Vagina (tissue), 1 donor: ENCODE results near the gene ALKBH2.

- PRO-cap: bidirectional peak, plus-strand start at chr12:108724584, minus-strand start at chr12:108724435
- RAMPAGE, long total RNA: no peak
Observed at GRCh38 chr12:108724346-108724724, 7.0 kb downstream of the CORO1C start.

- PRO-cap: no peak
- RAMPAGE, long total RNA: no peak
Observed at GRCh38 chr12:108729635-108730332, 1.5 kb downstream of the CORO1C start.

- PRO-cap: bidirectional peak, plus-strand start at chr12:108730540, minus-strand start at chr12:108730438; bidirectional peak, plus-strand start at chr12:108730636, minus-strand start at chr12:108730704; bidirectional peak, plus-strand start at chr12:108730810, minus-strand start at chr12:108730820; bidirectional peak, plus-strand start at chr12:108730979, minus-strand start at chr12:108730914
- RAMPAGE, long total RNA: no peak
Observed at GRCh38 chr12:108730333-108731065, 819 bp downstream of the CORO1C start.

- PRO-cap: bidirectional peak, plus-strand start at chr12:108838645, minus-strand start at chr12:108838376
- RAMPAGE, long total RNA: no peak
Observed at GRCh38 chr12:108838027-108838836, 19.2 kb downstream of the SSH1 start.

DNA sequence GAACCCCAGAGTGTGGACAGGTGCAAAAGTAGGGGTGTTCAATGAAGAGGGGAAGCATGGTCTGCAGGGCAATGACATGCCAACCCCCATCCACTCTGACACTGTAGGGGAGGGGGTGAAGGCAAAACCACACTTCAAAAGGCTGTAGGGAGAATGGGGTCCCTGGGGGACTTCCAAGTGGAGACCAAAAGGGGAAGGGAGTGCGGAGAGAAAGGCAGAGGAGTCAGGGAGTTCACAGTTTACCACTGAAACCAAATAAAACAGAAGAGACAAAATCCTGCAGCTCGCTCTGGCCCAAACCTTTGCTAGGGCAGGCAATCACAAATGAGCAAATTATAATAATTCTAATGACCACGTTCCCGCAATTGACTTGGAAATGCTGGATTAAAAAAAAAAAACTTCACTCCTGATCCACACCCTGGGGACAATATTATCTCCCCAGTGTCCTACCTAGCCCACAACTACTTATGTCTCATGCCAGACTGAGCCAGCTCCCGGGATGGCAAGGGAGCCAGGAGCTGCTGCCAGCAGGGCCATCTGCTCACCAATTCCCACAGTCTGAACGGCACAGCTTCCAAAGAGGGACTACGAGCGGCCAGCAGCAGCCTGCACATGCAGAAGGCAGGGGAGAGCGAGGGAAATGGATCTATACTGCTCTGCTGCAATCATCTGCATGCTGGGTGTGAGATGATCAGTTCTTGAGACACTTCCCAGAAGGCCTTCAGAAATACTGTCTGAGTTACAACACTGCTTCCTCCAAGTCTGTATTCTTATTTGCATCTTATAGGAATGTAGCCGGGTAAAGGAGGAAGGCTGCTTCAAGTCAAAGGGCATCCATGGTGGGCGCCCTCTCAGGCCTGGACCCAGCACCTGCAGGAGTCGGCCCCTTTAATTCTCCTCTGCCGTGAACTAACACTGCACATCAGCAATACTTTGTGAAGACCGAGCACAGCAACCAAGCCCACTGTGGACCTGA lies 11.2 kb downstream of the SSH1 start:
- PRO-cap: no peak
- RAMPAGE, long total RNA: start-site peak on the minus strand centred at position 841 of the sequence, 127 bp wide, 7 reads

DNA sequence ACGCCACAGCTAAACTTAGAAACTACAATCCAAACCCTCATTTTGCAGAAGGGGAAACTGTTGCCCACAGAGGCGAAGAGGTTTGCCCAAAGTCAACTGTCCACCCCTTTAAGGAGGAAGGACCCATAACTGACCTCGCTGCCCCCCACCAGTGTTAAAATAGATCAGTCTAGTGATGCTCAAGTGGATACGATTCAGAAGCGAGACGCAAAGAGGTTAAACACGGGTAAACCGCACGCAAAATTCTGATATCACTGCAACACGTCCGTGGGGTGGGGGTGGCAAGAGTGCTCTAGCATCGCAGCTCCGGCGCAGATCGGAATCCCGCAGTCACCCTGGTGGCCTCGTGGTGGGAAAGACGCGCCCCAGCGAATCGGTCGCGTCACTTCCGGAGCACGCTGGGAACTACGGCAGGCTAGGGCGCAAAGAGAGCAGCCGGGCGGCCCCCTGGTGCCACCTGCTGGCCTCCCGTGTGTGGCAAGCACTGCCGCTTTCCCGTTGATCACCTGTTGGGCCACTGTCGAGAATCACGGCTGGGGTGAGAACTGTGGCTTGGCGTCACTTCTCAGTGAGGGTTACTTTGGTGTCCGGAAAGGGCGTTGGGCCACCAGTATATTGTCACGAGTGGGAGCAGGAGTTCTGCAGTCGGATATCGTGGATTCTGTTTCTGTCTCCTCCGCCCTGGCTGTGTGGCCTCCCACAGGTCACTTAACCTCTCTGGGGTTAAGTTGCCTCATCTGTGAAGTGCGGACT lies at the start of gene ALKBH2:
Gene ALKBH2, minus strand, starts transcription at position 360 of the 753 bp plus-strand sequence.
- PRO-cap: bidirectional peak, plus-strand start at position 520 of the sequence, minus-strand start at position 332 of the sequence
- RAMPAGE, long total RNA: no peak

- PRO-cap: no peak
- RAMPAGE, long total RNA: no peak
Observed at GRCh38 chr12:109098823-109099073, 1.4 kb downstream of the UNG start.

- PRO-cap: bidirectional peak, plus-strand start at chr12:109116076, minus-strand start at chr12:109115916
- RAMPAGE, long total RNA: no peak
Observed at GRCh38 chr12:109115348-109116150, 838 bp upstream of the ACACB start.

DNA sequence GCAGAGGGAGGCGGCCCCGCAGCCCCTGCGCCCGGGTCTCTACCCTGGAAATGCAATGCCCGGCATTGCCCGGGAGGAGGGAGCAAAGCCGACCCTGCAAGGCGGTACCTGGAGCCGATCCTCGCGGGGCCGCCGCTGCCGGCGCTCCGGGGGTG lies 196 bp downstream of the FOXN4 start:
- PRO-cap: no peak
- RAMPAGE, long total RNA: no peak

GRCh38 chr12:109359076-109359791 lies 11.5 kb downstream of the MYO1H start:
- PRO-cap: no peak
- RAMPAGE, long total RNA: no peak

- PRO-cap: no peak
- RAMPAGE, long total RNA: no peak
Observed at GRCh38 chr12:109540347-109541038, 32.8 kb downstream of the MMAB start.

DNA sequence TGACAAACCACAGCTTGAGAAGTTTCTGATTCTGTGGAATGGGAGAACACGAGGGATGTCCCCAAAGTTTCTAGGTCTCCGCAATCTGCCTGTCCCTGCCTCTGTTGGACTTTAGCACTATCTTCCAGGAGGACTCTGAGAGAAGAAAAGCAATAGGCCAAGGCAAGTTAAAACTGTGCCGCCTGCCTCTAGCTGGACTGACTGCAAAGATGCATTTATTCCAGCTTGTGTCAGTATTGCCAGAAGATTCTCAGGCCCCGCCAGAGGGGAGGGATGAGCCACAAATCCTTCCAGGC lies 19.9 kb downstream of the MMAB start:
- PRO-cap: no peak
- RAMPAGE, long total RNA: no peak

GRCh38 chr12:109606531-109607104 lies 33.0 kb downstream of the MVK start:
- PRO-cap: no peak
- RAMPAGE, long total RNA: no peak

DNA sequence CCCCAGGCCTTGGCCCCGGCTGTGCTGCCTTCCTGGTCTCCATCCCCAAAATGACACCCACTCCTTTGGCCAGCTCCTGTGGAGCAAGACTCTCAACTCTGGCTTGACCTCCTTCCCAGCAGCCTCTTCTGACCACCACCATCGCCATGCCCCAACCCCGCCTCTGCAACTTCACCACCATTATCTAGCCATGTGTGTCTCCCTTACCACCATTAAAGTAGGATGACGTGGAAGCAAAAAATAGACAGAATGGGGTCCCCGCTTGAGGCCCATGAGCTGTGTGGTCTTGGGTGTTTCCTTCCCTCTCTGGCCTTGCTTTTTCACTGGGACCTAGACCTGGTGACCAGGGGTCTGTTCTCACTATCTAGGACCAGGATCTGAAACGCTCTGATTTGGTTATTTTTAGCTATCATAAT lies 30.7 kb downstream of the FAM222A start:
- PRO-cap: no peak
- RAMPAGE, long total RNA: no peak

- PRO-cap: no peak
- RAMPAGE, long total RNA: start-site peak on the minus strand at chr12:109857557-109857568, 107 reads
Observed at GRCh38 chr12:109857497-109857934, 22.8 kb downstream of the GLTP start.

- PRO-cap: no peak
- RAMPAGE, long total RNA: no peak
Observed at GRCh38 chr12:109879120-109879786, 1.1 kb downstream of the GLTP start.

- PRO-cap: no peak
- RAMPAGE, long total RNA: no peak
Observed at GRCh38 chr12:109968022-109968380, 28.2 kb downstream of the GIT2 start.

DNA sequence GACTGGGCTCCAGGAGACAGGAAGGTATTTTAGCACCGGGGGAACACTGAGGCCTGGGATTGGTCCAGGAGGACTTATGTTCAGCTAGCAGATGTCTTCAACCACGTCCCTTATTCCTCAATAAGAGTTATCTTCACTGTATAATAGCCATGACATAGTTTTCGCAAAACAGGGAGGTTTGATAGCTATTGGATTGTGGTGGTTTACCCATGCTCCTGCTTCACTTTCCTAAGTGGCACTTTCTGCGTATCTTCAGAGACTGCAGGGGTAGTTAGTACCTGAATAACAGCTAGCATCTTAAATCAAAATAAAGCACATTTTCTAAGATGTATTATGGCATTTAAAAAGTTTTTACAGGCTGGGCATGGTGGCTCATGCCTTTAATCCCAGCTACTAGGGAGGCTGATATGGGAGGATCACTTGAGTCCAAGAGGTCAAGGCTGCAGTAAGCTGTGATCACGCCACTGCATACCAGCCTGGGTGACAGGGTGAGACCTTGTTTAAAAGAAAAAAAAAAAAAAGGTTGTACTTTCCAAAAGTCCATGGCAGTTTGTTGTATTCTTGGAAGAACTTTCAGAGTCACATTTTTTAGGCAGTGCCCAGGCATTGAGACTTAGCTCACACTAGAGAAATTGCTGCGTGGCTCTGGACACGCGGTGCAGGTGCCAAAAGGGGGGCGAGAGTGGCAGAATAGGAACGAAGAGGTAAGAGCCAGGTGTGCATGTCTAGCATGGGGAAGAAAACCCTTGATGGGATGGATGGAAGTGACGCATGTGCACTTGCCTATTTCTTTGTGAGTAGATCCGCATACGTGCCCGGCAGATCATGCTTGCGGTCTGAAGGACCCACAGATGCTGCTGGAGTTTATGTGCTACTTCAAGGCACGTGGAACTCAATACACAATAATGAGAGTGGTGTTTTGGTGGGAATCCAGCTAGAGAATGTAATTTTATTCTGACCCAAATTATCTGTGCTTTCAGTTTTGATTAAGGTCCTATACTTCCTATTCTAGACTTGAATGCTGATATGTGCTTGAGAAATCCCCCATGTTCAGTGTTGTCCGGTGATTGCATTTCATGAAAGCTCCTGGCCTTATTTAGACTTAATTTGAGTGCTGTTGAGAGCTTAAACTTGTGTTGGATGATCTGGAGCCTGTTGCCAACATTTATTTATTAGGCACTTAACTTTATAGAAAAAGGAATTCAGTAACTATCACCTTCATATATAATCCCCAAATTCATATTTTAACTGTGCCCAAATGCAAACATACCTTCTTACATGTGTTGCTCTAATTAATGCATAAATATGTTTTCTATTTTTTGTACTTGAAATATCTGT lies 11.8 kb downstream of the ANKRD13A start:
- PRO-cap: no peak
- RAMPAGE, long total RNA: no peak

GRCh38 chr12:110102160-110102806 lies 21.9 kb upstream of the IFT81 start:
- PRO-cap: no peak
- RAMPAGE, long total RNA: no peak

DNA sequence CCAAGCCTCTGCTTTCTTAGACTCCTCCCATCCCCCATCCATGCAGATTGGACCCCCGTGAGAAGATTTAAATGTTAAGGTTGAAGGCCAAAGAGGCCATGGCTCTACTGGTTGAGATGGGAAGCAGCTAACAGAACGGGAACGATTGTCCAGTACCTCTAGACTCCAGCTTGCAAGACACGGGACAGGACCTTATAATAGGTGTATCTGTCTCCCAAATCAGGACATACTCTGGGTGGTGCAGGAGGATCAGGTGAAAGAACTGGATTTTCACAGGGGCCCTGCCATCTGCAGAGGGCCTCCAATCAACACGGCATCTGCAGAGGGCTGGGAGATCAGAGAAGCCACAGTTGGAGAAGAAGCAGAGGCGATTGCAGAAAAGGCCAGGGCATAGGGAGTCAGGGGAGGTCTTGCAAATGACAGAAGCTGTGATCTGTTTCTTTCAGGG lies 11.2 kb upstream of the ATP2A2 start:
- PRO-cap: no peak
- RAMPAGE, long total RNA: no peak